Mesenchymal stem cell of the bone marrow (primary cell): ENCODE results near the genes CNDP1 and ZNF407.

DNA sequence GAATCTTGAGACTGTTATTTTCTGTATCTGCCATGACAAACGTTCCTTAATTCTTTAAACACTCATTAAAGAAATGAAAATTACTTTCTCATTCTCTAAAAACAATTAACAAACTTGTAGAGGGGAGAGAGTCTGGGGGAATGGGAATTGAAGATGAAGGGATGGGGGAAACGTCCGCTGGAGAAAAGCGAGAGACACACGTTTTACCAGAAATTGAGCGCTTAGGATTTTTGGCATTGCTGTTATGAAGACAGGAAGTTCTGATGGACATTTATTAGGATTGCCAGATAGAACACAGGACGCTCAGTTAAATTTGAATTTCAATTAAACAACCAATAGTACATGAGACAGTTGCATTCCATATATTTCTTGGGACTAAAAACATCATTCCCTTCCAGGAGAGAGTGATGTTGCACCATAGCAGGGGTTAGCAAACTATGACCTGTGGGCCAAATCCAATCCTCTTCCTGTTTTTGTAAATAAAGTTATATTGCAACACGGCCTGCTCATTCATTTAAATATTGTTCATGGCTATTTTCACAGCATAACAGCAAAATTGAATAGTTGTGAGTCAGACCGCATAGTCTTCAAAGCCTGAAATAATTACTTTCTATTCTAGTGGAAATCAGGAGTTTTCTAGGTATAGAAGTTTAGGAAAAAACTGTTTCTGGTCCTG is 131.2 kb downstream of the SOCS6 start:
- CAGE, long polyA plus RNA, result no peak

DNA sequence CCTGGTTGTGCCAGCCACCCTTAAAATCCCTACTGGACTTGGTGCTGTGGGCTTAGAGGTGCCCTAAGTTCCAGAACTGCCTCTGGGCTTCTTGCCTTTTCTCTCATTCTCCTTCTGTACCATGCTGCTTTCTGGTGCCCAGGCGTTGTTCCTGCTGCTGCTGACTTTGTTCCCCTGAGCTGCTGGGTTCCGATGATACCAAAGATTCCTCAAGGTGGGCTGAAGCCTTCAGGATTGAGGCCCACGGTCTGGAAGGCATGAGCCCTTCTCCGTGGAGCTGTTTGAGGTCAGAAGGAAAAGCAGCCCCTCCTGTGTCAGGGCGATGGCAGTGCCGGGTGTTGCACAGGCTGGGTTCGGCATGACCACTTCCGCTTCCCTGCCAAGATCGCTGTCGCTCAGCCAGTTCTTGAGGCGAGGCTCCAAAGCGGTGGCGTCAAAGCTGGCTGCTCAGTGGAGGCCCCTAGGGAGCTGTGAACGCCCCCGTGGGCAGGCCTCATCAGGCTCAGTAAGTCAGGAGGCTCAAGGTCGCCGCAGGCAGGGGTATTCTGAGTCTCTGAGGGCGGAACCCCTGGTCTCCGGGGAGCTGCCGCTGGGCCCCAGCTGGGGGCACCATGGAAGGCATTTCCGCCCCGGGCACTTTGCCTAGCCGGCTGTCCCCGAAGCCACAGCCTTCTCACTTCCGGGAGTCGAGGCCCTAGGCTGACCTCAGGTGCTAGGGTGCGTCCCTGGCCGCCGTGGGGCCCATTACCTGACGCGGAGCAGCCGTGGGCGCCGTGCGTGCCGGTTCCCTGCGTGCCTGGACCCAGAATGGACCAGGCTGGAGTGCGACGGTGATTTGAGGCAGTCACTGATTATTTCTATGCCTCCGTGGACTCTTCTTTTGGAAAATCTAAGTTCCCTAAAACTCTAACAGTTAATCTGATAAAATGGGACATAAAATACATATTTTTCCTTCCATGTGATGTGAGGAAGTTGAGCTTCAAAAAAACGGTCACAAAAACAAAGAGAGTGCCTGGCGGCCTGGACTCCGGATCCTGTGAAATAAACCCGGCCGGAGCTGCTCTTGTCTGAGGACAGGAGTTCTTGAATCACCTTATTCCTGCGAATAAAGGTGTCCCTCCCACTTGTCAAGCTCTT is 210.4 kb downstream of the SOCS6 start:
- CAGE, long polyA plus RNA, result no peak

DNA sequence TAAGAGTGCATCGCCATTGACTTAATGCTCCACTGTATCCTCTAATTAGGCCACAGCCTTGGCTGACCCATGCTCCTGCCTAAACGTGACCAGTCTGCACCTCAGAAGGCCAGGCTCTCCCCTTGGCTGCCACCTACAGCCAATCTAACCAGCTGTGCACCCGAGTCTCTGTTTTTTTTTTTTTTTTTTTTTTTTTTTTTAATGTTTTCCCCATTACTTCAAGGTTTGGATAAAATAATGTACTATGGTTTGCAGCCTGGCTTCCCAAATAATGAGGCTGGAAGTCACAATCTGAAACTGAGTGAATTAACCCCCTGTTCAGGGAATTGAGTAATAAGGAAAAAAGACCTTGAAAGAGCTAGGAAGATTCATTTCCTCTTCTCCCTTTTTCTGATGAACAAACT is 361.3 kb downstream of the SOCS6 start:
- CAGE, long polyA plus RNA, result no peak

DNA sequence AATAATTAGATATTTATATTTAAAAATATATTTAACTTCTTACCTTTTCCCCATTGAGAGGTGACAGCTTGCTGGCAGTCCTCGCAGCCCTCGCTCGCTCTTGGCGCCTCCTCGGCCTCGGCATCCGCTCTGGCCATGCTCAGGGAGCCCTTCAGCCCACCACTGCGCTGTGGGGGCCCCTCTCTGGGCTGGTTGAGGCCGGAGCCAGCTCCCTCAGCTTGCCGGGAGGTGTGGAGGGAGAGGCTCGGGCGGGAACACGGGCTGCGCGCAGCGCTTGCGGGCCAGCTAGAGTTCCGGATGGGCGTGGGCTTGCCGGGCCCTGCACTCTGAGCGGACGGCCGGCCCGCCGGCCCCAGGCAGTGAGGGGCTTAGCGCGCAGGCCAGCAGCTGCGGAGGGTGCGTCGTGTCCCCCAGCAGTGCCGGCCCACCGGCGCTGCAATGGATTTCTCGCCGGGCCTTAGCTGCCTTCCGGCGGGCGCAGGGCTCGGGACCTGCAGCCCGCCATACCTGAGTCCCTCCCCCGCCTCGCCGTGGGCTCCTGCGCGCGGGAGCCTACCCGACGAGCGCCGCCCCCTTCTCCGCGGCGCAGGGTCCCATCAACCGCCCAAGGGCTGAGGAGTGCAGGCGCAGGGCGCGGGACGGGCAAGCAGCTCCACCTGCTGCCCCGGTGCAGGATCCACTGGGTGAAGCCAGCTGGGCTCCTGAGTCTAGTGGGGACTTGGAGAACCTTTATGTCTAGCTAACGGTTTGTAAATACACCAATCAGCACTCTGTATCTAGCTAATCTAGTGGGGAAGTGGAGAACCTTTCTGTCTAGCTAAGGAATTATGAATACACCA is 335.0 kb downstream of the CBLN2 start:
- CAGE, long polyA plus RNA, result no peak

DNA sequence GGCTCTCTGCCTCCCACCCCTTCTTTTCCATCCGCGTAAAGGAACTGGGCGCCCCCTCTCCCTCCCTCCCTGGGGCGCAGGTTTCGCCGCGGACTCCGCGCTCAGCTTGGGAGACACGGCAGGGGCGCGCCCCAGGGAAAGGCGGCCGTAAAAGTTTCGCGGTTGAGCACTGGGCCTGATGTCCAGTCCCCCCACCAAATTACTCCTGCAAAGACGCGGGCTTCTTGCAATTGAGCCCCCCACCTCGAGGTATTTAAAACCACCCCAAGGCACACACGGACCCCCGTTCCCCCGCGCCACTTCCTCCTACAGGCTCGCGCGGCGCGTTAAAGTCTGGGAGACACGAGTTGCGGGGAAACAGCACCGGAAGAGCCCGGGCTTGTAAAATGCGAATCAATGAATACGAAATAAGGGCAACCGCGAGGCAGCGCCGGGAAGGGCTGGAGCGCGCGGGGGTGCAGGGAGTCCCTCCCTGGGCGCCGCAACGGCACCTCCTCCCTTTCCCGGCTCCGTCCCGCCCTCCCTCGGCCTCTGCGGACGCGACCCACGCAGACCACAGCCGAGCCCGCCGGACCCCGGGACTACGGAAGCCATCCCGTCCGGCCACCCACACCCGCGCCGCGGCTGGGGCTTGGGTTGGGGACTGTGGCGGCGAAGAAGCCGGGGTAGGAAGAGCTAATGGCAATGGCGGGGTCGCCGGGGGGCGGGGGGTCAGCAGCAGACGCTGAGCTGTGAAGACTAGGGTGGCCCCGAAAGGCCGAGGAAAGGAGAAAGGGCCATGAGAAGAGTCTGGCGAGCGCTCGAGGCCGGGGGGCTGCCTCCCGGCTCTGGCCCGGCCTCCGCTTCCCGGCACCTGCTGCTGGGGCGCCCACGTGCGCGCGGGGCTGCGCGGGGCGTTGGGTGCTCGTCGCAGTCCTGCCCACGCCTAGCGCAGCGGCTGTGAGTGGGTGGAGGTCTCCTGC is 970 bp upstream of the NETO1 start:
- CAGE, long polyA plus RNA, result no peak

GRCh38 chr18:74063633-74064141 is 83.9 kb downstream of the FBXO15 start:
- CAGE, long polyA plus RNA, result no peak

- CAGE, long polyA plus RNA, result no peak
These were observed 62.9 kb downstream of the CYB5A start for GRCh38 chr18:74228729-74229374.

GRCh38 chr18:74266096-74266676 is 25.6 kb downstream of the CYB5A start:
- CAGE, long polyA plus RNA, result no peak

DNA sequence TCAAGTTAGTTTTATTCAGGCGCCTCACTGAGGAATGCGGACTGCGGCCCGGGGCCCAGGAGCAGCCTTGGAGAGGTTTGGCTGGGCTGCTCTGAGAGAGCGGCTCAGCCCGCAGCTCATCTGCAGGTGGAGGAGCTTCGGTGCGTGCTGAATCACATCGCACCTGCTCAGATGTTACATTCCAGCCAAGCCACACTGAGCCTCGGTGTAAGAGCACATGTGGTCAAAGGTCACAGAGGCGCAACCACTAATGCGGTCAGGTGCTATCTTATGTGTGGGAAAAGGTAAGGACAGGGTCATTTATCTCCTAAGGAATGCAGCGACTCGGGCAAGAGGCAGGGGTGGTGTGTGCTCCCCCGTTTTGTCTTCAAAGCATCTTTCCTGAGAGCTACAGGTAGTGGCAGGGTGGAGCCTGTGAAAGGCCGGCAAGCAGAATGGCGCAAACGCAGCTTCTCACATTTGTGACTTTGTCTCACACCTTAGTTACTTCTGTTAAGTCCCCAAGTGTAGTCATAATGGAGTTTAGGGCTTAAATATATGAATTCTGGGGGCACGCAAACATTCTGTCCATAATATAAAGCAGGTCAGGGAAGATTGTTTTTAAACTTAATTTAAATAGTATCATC is 16.9 kb upstream of the CNDP1 start:
- CAGE, long polyA plus RNA, result no peak

- CAGE, long polyA plus RNA, result no peak
These were observed at the start of gene CNDP1 for GRCh38 chr18:74534252-74534801. Gene CNDP1, plus strand, starts transcription at chr18:74534500.

GRCh38 chr18:74597007-74598023 is at the start of gene ZNF407:
Gene ZNF407, plus strand, starts transcription at chr18:74597870.
- CAGE, long polyA plus RNA, result no peak

DNA sequence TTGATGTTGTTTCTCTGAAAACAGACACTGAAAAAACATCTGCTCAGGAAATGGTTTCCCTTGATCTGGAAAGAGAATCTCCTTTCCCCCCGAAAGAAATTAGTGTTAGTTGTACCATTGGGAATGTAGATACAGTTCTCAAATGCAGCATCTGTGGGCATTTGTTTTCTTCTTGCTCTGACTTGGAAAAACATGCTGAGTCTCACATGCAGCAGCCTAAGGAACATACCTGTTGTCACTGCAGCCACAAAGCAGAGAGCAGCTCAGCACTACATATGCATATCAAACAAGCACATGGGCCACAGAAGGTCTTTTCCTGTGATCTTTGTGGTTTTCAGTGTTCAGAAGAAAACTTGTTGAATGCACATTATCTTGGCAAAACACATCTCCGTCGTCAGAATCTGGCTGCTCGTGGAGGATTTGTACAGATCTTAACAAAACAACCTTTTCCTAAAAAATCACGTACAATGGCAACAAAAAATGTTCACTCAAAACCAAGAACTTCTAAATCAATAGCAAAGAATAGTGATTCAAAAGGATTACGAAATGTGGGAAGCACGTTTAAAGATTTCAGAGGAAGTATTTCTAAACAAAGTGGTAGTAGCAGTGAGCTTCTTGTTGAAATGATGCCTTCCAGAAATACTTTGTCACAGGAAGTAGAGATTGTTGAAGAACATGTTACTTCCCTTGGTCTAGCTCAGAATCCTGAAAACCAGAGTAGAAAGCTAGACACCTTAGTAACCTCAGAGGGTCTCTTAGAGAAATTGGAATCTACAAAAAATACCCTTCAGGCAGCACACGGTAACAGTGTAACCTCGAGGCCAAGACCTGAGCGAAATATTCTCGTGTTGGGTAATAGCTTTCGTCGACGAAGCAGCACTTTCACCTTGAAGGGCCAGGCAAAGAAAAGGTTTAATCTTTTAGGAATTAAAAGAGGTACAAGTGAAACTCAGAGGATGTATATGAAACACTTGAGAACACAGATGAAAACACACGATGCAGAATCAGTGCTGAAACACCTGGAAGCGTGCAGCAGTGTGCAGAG is 34.1 kb downstream of the ZNF407 start:
- CAGE, long polyA plus RNA, result no peak

DNA sequence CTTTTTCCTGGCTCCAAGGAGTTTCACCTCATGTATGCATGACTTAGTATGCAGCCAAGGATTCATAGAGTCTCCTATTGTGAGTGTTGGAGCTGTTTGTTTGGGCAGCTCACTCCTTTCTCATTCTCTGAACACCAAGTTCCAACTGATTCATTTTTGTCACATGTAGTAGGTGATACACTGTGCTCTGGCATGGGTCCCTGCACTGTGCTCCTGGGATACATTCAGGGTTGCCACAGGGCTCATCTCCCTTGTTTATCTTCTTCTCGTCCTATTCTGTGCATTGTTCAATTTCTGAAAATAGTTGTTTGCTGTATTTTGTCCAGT is 96.7 kb downstream of the ZNF407 start:
- CAGE, long polyA plus RNA, result no peak

- CAGE, long polyA plus RNA, result no peak
These were observed 281.1 kb downstream of the PTGR3 start for GRCh38 chr18:74927599-74928476.

GRCh38 chr18:74950180-74950790 is 258.7 kb downstream of the PTGR3 start:
- CAGE, long polyA plus RNA, result no peak

DNA sequence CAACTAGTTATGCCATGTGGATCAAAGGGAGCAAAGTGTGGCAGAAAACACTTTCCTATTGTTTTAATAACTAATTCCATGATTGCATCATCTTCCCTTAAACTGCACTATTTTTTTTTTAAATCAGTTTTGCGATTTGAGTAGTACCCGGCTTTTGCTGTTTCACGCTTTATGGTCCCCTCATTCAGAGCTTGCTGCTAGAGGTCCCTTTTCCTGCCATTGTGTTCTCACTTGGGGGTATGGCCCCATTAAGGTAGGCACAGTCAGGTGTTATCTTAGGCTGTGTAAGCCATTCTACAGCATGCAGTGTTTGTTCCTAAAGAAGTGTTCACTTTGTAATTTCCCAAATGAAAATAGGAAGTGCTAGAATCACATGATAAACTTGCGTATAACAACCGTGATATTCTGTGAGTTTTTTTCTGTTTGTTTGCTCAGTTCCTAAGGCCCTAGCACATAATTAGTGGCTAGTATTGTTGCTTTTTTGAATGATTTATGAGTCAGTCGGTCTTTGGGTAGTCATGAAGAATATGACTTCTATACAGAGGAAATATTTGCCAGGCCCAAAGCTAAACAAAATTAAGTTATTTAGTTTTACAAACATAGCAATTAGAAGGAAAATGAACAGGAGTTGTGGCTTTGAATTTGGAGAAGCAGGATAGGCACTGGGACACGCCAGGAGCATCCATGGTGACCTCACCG is 225.7 kb downstream of the PTGR3 start:
- CAGE, long polyA plus RNA, result no peak

GRCh38 chr18:74994916-74995495 is 213.9 kb downstream of the PTGR3 start:
- CAGE, long polyA plus RNA, result no peak

DNA sequence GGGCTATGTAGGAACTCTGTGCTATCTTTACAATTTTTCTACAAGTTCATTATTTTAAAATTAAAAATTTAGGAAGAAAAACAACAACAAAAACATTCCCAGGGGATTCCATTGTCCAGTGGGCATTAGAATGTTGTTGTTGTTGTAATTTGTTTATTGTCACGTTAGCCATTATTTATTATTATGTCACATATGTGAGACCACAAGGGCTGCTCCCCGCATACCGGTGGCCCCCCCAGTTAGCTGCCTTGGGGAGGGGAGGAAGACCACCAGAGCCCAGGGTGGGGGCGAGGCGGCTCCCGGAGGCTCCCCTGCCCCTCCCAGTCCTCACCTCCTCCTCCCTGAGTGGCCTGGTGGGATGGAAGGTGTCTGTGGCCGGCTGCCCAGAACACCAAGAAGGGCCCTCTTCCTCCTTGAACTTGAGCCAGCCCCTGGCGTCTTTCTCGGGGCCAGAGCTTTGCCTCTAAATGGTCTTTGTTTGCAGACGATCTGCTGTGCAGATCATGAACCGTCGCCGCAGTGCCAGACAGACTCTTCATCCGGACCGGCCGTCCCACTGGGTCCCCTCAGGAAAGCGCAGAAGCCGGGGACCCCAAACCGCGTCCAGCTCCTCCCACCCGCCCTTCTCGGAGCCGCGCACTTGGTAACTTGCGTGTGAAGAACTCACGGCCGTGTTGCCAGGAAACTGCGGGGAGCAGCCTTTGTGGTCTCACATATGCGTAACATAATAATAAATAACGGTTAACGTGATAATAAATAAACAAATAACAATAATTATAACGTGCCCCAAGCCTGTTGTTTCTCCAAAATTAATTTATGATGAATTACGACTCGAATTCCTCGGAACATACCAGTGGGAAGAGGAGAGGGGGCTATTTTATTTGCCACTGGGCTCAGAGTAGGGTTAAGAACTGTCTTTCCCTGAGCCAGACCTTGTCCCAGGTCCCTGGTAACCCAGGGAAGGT is 41.1 kb downstream of the PTGR3 start:
- CAGE, long polyA plus RNA, result no peak

DNA sequence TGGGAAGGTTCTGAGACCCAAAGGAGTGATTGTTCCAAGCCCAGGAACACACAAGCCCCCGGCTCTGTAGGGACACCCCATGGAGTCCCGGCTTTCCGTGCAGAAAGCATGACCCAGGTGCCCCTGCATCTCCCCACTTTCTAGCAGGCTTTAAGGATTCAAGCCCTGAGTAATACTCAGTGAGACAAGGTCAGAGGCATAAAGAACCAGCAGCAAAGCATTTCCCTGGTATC is 16.3 kb downstream of the TSHZ1 start:
- CAGE, long polyA plus RNA, result no peak

- CAGE, long polyA plus RNA, result no peak
These were observed 77.0 kb downstream of the SMIM21 start for GRCh38 chr18:75350429-75350979.